ENCODE results near the gene ASB5.

DNA sequence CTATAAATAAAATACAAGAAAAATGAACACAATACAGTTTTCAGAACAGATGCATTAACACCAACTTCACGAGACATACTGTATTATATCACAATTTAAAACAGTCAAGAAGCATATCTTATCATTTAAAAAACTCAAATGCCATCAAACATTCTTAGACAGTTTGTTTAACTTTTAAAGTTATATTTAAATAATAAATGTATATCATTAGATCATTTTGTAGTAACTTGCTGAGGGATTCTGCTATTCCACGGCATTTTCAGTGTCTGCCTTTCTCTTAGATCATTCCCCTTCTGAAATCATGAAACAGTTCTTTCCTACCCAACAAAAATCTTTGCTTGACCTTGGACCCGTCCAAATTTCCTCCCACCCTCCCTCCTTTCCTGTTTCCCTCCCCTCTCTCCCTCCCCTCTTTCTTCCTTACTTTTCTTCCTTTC lies 72.9 kb upstream of the WDR17 start:
- PRO-cap = no peak

- PRO-cap = no peak
Observed at GRCh38 chr4:175998851-175999749, 66.5 kb upstream of the WDR17 start.

DNA sequence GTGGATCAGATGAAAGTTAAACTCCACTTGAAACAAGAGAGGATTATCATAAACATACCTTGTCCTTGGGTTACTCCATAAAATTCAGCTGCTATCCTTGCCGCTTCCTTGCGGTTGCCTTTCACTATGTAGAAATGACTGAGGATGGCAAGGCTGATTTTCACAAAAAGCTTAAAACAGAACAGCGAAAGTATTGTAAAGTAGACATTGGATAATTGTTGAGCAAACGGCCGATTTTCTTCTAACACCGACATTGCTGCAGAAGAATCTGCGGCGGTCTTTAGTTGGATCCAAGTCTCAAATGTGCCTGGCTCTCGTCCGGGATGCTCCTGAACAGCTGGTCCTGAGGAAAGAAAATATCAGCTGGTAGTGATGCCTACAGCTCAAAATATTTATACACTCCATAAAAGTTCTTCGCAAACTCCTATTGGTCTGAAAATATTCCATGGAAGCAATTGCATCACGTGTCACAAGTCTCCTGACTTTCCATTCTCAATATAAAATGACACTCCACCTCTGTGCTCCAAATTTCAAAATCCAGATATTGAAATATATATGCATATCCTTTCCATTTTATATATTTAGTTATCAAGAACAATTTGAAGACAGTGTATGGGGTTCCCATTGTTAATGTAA lies at the start of gene ASB5:
Gene ASB5, minus strand, starts transcription at position 368 of the 636 bp plus-strand sequence.
- PRO-cap = no peak

DNA sequence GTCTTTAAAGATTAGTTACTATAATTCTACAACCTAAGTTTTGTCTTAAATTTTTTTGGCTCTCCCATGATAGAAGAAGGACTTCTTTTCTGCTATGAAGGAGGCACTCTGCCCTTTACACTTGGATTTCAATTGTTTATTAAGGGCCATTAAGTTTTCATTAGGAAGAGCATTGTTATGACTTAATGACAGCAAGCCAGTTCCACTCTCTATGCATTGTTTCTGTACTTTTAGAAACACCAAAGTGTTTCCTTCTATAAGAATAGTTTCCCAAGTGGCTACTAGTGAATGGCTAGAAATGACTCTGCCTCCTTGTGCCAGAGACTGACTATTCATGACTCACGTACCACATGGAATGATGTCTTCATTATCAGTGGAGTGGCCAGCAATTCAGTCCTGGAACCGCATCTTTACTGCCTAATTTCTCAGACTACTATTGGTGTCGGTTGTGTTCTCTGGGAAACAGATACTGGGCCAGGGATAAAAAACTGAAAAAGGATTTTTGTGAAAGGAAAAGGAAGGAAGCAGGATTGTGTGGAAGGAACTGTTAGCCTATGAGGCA lies 218.4 kb downstream of the SPCS3 start:
- PRO-cap = no peak

DNA sequence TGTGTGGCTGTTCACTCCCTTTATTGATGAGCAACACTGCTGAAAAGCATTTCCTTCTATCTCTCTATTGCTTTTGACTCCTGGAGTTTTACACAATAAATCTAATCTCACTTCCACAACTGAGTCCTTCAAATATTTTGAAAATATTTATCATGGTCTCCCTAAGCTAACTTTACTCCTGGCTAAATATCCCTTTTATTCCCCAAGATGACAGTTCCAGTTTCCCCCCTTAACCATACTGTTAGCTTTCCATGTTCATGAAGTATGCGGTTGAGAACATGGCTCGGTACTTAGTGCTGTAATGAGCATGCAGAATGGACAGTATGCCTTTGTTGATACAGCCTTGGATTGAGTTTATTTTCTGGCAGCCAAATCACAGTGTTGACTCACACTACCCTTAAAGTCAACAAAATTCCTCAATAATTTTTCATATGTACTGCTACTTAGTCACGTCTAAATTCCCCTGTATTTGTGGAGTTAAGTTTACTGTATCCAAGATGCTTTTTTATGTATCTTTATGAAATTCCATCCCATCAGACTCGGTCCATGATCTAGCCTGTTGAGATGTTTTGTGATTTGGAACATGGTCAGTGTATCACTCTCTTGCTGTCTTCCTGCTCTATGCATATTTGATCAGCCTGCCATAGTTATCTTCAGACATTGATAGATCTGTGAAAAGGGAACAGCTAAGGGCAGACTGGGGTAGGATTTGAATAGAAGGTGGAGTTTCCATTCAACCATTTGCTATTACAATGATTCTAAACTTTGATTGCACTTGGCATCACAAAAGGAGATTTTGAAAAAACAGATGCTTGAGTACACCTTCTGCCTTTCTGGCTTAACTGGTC lies 1.5 kb upstream of the VEGFC start:
- PRO-cap = no peak

- PRO-cap = no peak
Observed at GRCh38 chr4:177442650-177443089, 433 bp upstream of the AGA start.

GRCh38 chr4:177444843-177445532 lies 2.8 kb upstream of the AGA start:
- PRO-cap = no peak

DNA sequence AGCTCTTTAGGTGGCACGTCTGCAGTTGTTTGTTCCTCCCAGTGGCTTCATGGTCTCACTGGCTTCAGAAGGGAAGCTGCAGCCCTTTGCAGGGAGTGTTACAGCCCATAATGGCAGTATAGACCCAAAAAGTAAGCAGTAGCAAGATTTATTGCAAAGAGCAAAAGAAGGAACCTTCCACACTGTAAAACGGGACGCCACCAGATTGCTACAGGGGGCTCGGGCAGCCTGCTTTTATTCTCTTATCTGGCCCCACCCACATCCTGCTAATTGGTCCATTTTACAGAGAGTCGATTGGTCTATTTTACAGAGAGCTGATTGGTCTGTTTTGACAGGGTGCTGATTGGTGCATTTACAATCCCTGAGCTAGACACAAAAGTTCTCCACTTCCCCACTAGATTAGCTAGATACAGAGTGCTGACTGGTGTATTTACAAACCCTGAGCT lies 164.1 kb upstream of the AGA start:
- PRO-cap = no peak

GRCh38 chr4:178322405-178322820 lies 880.2 kb upstream of the AGA start:
- PRO-cap = no peak

- PRO-cap = no peak
Observed at GRCh38 chr4:182179047-182179506, 64.1 kb upstream of the TENM3 start.

- PRO-cap = no peak
Observed at GRCh38 chr4:182555831-182556563, 312.8 kb downstream of the TENM3 start.

DNA sequence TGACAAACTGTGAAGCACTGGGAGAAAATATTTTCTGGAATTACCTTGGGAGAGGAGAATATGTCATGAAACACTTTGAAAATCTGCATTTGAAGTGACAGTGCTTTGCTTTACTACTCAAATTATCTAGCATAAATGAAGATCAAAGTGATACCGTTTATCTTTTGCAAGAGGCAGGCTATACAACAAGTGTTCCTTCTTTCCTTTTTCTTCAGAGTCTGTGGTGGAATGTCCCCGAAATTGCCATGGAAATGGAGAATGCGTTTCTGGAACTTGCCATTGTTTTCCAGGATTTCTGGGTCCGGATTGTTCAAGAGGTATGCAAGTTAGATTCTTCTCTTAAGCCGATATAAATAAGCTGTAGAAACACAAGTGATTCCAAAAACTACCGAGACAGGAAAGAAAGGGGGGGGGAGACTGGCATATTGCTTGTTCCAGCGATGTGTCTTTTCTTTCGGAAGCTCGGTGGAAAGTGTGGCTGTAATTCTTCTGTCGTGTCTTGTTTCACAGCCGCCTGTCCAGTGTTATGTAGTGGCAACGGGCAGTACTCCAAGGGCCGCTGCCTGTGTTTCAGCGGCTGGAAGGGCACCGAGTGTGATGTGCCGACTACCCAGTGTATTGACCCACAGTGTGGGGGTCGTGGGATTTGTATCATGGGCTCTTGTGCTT lies 237.0 kb downstream of the DCTD start:
- PRO-cap = no peak

DNA sequence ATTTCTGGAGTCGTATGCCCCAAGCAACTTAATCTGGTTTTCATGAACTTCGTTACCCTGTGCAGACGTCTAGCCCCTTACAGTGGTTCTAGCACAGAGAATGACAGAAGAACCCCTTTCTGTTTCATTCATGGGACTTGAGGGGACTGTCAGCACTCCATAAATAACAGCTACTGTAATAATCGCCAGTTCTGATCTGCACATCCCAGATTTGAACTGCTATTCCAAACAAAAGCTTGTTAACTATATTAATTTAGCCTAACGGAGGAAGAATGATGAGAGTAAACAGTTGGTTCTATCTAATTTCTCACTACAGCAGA lies 1.0 kb upstream of the DCTD start:
- PRO-cap = no peak

GRCh38 chr4:182922492-182923219 lies 5.5 kb upstream of the DCTD start:
- PRO-cap = no peak

GRCh38 chr4:183013625-183014155 lies 85.4 kb upstream of the WWC2 start:
- PRO-cap = no peak

DNA sequence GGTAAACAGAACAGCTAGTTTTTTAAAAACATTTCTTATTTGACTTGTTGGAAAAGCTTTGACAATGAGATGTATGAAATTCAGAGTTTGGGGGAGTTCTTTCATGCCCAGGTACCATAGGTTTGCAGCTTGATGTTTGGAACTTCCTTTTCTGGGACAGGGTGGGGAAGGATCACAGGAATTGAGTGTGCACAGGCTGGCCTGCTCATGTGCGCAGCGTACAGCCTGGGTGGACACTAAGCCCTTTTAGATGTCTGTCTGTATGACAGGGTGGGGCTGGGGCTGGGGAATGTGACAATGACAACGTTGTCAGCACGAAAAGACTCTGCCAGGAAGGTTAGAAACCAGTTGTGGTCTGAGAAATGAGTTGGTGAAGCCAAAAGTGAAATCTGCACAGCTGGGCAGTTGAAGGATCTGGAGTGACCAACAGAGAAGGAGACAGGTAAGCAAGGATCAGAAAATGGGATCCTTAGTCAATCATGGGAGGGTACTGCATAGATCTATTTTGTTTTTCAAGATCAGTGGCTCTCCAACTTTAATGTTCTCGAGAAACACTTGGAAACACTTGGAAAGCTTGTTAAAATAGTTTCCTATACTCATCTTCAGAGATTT lies 47.5 kb downstream of the WWC2 start:
- PRO-cap = no peak

DNA sequence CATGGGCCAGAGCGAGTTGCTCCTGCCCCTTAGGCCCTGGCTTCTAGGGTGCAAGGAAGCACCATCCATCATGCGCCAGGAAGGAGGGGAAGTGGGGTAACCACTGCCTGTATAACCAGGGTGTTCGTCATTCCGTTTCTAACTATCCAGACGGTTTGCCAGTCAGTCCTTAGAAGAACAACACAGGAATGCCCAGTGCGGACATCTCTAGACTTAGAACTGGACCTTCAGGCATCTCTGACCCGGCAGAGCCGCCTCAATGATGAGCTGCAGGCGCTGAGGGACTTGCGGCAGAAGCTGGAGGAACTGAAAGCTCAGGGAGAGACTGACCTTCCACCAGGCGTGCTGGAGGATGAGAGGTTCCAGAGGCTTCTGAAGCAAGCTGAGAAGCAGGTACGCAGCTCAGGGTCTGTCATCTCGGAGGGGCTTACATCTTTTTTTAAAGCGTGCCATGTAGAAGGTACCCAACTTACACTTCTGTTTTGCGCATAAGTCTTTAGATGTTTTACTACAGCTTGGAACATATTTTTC lies 30.8 kb downstream of the CLDN22 start:
- PRO-cap = no peak

DNA sequence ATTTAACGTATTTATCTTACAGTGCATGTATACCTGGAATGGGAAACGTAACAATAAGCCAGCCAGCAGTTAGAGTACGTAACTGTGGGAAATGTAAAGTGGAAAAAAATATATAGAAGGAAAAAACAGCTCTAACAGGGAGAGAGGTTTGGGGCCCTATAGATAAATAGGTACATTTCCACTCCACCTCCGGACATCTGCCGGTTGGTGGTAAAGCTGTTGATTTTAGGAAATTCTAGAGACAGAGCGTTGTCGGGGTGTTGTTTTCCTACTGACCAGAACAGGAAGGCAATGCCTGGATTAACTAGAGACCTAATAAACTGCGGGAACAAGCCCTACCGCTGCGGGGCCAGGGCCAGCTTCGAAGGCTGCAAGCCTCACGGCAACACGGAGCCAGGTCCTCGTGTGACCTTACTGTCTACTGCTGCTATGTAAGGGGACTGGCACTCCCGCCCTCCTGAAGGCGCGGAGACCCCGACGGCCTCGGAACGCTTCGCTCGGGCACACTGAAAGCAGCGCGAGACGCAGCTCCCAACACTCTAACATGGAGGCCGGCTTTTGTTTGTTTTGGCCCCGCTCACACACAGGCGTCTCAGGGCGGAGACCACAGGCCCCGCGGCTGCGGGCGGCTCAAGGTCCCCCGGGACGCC lies 716 bp upstream of the CDKN2AIP start:
- PRO-cap = no peak

DNA sequence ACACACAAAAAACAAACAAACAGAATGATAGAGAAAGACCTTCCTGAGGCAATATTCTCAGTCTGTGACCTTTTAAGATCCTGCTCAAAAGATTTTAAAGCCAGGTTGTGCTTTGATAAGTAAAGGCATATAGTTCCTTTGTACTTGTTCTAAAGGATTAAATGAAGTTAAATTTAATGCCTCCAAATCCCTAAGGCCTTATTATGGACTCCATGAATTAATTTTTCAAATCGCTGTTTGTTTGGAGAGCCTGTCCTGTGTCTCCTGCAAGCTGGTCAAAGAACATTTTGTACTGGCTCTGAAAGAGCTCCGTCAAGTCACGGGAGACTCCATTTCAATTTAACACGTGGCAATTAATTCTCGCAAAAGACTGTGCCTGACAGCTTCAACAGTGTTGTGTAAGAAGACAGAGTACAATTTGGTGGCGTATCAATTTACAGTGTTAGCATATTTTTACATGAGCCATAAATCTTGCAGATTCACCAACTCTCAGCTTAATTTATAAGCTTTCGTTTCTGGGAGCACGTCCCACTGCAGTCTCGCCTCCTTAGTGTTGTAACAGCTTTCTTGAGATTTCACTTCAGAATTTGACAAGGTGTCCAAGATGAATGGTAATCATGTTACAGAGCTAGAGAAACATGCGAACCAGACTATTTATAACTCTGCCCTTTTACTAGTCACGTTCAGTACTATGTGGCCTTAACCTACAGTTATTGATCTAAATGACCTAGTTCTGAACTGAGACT lies 70.8 kb downstream of the RWDD4 start:
- PRO-cap = no peak

DNA sequence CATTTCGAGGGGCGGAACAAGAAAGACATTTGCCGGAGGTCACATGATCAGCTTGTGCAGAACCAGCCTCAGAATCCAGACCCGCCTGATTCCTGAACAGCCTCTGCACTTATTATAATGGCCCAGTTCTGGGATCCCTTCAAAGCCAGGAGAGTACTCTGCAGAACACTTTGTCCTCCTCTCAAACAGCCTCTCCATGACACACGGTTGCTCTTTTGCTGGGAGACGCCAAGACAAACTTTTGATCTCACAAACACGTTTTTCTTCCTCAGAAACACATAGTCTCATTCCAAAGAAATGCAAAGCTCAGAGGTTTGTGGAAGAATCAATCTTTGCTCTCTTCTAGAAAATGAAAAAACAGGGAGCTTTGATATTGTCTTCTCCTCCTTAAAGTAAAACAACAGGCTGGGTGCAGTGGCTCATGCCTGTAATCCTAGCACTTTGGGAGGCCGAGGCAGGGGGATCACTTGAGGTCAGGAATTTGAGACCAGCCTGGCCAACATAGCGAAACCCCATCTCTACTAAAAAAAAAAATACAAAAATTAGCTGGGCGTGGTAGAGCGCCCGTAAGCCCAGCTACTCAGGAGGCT lies 48.2 kb downstream of the RWDD4 start:
- PRO-cap = no peak

Data from bile duct (tissue), 1 donor.